ENCODE measurements around a stretch of chr9.

DNA sequence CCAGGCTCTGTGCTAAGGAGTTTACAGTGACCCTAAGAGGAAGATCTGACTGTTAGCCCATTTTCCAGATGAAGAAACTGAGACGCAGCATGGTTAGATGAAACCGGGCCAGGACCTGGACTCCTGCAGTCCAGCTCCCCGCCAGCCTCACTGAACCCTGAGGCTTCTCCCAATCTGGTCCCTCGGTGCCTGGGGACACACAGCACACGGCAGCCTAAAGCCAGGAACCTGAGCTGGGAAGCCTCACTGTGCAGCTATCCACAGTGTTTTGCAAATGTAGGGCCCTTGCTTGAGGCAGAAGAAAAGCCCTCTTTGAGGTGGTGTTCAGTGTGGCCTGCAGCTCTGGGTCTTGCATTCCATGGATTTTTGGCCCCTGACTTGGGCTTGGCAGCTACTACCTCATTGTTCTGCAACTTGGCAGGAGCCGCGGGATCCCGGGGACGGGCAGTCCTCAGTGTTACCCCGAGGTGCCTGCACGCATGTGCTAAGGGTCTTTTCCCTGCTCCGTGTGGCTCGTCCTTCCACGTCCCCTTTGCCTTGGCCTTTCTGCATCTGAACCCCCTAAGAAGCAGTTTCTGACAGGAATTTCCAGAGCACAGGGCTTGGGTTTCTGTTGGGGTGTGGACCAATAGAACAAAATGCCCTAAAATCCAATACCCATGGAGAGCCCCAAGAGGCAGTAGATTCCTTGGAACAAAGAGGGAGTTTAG, 39.7 kb downstream of the NEK6 start:
- PRO-cap: no peak

DNA sequence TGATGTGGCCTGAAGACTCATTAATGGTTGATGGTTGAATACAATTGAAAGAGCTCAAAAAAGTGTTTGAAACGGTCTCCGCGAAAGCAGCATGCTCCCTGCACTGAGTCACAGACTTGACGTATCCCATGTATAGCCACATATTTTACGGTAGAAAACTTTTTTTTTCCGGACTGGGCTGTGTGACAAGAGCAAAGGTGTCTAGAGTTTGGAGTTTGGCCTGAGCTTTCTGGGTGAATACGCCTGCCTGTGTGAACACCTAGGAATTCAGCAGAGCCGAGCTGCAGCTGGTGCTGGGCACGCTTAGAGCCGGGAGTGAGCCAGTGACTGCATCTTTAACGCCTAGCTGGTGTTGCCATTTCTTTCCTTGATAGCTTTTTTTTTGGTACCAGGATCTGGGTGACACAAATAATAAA, 51.9 kb downstream of the PSMB7 start:
- PRO-cap: no peak

GRCh38 chr9:124384271-124385030, 30.8 kb downstream of the PSMB7 start:
- PRO-cap: no peak

- PRO-cap: no peak
These were observed 14.9 kb downstream of the PSMB7 start for GRCh38 chr9:124400157-124400851.

DNA sequence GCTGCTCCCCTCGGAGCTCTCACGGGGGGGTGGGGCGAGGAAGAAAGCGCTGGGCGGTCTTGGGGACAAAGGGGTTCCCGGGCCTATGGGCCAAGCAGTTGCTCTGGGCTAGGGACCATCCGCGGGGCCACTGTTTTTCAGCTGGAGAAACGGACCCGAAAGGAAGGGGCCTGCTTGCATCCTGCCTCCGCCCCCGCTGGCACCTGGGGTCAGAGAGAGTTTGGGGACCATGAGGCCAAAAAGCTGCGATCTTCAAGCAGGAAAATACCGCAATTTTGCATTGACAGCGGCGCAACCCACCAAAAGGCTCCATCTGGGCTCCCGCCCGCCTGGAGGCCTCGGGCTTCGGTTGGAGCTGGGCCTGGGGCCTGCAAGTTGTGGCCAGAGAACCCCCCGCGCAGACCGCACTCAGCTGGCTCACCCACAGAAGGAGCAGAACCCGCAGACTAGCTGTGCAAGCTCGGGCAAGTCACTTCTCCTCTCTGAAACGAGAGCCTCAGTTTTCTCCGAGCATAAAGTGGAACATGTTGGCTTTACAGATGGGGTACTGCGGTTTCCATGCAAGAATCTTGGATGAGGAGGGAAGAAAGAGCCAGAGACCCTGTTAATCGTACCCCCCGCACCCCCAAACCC, 1.3 kb downstream of the NR5A1 start:
- PRO-cap: no peak

GRCh38 chr9:124511380-124511990, 4.3 kb upstream of the NR5A1 start:
- PRO-cap: no peak

GRCh38 chr9:124657981-124659010, 112.8 kb downstream of the NR6A1 start:
- PRO-cap: bidirectional peak, plus-strand start at chr9:124658435, minus-strand start at chr9:124658258

GRCh38 chr9:124659011-124659686, 112.0 kb downstream of the NR6A1 start:
- PRO-cap: unidirectional peak, plus-strand start at chr9:124659137

DNA sequence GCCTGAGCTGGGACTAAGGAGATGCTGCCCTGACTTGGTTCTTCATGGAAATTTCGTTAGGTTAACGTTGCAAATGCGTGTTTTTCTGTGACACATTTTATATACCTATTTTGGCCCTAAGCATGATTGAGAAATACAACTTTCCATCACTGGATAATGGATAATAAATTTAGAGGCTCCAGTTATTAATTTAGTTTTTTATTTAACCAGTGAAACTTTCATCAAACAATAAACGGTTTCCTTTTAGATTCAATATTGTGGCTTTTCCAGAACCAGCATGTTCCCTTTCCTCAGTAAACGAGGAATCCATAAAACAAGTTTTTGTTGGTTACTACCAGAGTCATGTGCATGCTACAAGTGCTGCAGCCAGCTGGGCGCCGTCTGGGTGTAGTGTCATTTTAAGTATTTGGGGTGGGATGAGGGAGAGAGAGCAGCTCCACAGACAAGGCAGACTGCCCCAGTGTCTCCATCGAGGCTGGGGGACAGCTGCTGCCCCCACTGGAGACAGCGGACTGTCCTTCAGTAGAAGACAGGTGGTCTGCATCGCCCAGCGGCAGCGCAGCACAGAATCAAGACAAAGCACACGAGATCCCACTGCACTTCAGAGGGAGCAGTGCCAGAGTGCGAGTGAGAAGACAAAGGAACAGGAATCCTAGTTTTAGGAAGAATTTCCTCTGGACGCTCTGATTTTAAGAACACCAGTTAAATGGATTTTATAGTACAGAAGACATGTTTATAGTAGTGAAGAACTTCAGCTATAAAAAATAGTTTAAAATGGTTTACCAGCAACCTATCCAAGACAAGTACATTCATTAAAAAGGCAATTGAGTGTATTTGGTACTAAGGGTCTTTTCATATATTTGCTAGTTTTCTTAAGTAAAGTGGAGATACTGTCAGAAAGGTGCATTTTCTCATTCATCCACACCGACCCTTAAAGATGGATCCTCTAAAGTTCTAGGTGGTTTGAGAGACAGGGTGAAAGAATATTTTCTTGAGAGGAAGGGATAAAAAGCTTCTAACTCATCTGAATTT, 17.4 kb downstream of the ARPC5L start:
- PRO-cap: no peak

GRCh38 chr9:124934311-124934739, 6.6 kb downstream of the GOLGA1 start:
- PRO-cap: no peak

GRCh38 chr9:125188499-125189395, 856 bp downstream of the PPP6C start:
- PRO-cap: no peak

- PRO-cap: no peak
These were observed 3.2 kb downstream of the HSPA5 start for GRCh38 chr9:125237924-125238445.

- PRO-cap: no peak
These were observed 27.9 kb downstream of the GAPVD1 start for GRCh38 chr9:125289171-125290199.

DNA sequence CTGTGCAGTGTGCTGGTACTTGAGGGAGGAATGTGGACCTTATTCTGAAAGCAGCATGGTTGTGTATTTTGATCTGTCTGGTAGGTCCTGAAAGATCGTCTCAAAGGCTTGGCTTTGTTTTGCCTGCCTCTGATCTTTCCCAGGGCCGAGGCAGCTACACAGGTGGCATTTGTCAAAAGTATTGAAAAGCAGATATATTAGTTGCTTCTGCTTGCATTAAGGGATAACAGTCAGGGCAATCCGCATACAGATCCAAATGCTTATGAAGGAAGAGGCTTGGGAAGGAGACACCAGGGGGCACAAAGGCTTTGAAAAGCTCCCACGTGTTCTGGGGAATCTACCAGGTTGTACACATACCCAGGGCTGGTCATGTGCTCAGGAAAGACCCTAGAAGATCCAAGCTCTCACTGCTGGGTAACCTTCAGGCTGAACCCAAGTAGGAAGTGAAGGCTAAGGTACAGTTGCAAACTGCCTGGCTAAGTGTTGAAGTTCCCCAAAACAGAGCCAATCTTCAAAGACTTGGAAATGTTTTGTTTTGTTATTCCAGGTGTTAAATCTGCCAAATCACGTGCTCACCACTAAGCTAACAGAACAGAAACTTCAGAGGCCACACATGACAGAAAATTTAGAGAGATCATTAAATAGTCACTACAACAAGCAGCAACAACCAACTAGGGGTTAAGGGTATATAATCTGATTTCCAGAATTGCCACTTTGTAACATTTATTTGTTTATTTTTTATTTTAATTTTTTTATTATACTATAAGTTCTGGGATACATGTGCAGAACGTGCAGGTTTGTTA, 54.0 kb downstream of the GAPVD1 start:
- PRO-cap: no peak

DNA sequence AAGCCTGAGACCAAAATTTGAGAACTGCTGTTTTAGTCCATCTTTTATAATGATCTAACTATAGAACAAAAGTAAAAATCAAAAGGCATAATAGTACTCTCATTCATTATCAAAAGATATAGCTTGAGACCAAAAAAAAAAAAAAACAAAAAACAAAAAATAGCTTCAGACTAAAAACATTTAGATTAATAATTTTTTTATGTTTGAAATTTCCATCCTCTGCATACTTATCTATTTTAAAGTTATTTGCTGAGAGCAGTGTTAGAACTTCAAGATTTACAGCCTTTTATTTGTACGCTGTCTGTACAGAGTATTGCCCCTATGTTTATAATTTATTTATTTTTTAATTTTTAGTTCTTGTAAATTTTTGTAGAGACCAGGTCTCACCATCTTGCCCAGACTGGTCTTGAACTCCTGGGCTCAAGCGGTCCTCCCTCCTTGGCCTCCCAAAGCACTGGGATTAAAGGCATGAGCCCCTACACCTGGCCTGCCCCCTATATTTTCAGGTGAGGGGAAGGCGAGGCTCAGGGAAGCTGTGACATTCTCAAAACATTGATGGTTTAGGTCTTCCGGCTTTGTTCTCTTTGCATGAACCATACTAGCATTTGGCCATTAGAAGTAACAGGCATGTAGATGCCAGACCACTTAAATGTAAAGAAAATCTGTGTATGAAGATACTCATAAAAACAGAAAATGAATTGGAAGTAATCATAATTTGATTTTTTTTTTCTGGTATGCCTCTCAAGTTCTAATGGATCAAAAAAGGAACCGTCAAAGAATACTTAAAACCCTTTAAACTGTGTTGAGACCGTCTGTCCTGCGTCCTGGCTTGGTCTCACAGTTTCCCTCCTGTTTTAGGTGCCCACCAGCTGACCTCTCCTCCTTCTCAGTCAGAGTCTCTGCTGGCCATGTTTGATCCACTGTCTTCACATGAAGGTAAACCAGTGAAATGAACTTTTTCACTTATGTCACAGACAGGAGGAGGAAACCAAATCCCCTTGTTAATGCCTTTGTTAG, 74.8 kb downstream of the GAPVD1 start:
- PRO-cap: no peak

GRCh38 chr9:125631726-125632098, 75.3 kb downstream of the MAPKAP1 start:
- PRO-cap: no peak

GRCh38 chr9:125646745-125647154, 60.3 kb downstream of the MAPKAP1 start:
- PRO-cap: no peak

DNA sequence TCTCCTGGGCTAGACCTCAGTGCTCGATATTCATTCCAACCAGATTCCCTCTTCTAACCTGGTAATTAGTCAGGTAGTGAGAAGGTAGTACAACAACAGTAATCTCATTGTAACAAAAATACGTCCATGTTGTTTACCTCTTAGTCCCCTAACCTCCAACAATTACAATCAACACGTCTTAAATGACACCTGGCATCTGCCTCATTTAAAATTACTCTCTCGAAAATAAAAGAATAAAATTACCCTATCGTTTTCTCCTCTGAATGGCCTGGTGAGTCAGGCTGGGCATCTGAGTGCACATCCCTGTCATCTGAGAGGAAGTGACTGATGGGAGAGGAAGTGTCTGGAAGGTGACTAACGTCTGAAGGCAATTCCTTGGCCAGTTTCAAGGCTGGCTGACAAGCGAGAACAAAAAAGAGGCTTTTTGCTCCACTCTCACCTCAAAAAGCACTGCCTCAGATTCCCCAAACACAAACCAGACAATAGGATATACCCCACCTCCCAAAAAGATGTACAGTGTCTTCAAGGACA, 57.7 kb downstream of the MAPKAP1 start:
- PRO-cap: unidirectional peak, plus-strand start at position 382 of the sequence

- PRO-cap: no peak
These were observed 2.8 kb downstream of the MAPKAP1 start for GRCh38 chr9:125704024-125704801.

DNA sequence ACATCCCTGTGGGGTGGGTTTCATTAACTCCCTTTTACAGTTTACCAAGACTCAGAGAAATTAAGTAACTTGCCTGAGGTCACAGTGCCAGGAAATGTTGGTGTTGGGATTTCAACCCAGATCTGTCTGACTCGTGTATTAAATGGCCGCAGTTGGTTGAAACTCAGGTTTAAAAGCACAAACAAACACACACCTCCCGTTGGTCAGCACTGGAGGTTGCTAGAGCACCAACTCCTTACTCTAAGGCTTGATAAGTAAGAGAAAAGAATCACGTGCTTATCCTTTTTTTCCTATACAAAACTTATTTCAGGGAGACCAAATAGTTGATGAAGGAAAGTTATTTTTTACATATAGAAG, 63.6 kb downstream of the MVB12B start:
- PRO-cap: no peak